Subcutaneous preadipocyte (primary cell): ENCODE data around the genes SLC37A3 and TAS2R4.

DNA sequence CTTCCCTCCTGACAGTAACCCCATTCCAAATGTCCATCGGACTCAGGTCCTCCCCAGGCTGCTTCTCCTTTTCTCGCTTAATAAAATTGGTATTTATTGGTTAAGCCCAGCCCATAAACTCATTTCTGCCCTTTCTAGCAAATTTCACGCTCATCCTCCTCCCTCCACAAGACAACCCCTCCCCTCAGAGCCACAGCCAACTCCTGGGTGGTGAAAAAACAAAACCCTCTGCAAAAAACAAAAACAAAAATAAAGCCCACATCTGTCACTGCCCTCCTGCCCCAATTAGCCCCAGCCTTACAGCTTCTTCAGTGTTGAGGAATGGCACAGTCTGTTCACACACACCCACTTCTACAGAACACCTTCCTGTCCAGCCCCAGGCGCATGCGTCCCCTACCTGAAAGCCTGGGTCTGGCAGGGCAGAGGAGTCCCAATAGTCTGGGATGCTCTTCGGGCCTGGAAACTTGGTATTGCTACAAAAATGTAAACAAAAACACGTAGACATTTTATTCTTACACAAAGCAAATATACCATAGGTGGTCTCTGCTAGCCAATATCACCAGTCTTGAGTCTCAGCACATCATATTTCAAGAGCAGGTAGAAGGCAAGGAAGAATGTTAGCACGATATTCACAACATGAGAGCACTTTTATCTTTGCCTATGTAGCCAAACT lies 34.4 kb downstream of the PARP12 start:
- CAGE, long polyA plus RNA: no peak

DNA sequence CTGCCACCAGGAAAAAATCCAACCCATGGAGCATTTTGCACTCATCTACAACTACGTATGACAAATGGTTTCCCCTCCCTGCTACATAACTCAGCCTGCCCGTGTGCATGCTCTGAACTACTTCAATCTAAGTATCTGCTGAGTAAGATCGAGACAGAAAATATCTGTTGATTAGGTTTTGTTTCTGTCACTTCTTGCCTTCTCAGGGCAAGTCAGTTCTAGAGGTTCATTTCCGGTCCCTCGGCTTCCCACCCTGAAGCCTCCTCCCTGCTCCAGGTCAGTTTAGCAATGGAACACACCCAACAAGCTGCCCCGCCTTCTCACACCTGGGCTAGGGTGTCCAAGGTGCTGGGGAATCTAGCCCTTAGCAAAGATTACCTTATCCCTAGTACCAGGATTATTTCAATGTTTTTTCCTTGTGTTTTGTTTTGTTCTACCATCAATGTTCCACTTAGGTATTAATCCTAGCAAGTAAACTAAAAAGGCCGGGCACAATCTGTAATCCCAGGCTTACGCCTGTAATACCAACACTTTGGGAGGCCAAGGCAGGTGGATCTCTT lies 35.8 kb upstream of the KDM7A start:
- CAGE, long polyA plus RNA: no peak

DNA sequence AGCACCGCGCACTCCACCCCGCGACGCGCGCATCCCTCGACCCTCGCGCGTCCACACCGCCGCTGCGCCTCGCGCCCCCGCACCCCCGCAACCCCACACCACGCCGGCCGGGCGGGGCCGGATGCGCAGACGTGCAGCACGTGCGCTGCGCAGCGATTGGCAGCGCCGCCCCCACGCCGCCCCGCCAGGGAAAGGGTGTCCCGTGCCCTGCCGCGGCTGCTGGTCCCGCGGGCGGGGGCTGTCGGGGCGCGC lies 53.7 kb upstream of the KDM7A start:
- CAGE, long polyA plus RNA: no peak

DNA sequence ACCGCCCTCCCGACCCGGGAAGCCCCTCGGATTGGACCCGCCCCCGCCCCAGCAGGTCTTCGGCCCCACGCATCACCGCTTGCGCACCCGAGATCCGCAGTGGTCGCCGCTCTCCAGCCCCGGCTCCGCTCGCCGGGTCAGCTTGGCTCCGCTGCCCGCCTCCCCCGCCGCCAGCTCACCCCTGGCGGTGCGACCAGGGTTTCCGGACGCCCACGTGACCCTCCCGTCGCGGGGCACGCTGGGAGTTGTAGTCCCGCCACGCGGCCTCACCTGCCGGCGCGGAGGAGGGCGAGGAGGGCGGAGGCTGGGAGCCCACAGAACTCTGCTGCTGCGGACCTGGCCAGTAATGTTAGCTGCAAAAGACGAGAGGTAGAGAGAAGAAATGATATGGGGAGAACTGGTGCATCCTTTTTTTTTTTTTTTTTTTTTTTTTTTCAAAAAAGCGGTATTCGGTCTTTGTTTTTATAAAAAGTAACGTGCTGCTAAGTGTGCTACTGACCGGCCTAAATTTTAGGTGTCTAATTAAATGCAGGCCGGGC lies at the start of gene SLC37A3:
TSS of gene SLC37A3 (minus strand) at position 202 of the 539 bp plus-strand sequence.
- CAGE, long polyA plus RNA: no peak

GRCh38 chr7:140567477-140568068 lies 73.0 kb downstream of the DENND2A start:
- CAGE, long polyA plus RNA: no peak

GRCh38 chr7:140639767-140640690 lies 584 bp downstream of the DENND2A start:
- CAGE, long polyA plus RNA: no peak

- CAGE, long polyA plus RNA: no peak
These were observed 112.6 kb downstream of the BRAF start for GRCh38 chr7:140812005-140812567.

- CAGE, long polyA plus RNA: no peak
These were observed 38.3 kb downstream of the BRAF start for GRCh38 chr7:140886401-140886850.

GRCh38 chr7:140925157-140925227 lies 263 bp upstream of the BRAF start:
- CAGE, long polyA plus RNA: no peak

- CAGE, long polyA plus RNA: no peak
These were observed 686 bp downstream of the MRPS33 start for GRCh38 chr7:141013954-141014578.

- CAGE, long polyA plus RNA: no peak
These were observed 6.0 kb upstream of the TMEM178B start for GRCh38 chr7:141067803-141068332.

- CAGE, long polyA plus RNA: no peak
These were observed 2.0 kb upstream of the TMEM178B start for GRCh38 chr7:141071863-141072307.

GRCh38 chr7:141076349-141076761 lies 2.5 kb downstream of the TMEM178B start:
- CAGE, long polyA plus RNA: no peak

DNA sequence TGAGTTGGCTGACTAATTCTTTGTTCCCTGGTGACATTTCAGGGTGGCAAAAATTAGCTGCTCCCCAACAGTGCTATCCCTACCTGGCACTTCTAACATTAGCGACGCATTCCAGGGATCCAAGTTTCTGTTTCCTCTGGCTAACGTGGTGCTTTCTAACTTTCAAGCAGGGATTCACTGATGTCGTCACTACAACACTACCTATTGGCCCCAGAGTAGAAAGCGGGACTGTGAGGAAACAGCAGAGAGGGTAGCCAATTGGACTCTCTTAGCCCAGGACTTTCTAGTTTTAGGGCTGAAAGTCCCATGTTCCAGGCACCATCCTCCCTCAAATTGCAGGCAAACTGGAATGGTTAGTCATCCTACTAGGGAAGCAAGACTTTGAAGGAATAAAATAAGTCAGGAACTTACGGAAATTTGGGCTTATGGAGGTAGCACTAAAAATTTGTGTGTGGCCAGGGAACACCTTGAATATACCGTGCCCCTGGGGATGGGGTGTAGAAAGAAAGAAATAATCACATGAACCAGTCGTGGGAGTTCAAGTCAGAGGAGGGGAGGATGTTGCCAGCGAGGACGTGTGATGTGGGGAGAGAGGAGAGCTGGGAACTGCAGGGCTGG lies 89.2 kb upstream of the AGK start:
- CAGE, long polyA plus RNA: no peak

DNA sequence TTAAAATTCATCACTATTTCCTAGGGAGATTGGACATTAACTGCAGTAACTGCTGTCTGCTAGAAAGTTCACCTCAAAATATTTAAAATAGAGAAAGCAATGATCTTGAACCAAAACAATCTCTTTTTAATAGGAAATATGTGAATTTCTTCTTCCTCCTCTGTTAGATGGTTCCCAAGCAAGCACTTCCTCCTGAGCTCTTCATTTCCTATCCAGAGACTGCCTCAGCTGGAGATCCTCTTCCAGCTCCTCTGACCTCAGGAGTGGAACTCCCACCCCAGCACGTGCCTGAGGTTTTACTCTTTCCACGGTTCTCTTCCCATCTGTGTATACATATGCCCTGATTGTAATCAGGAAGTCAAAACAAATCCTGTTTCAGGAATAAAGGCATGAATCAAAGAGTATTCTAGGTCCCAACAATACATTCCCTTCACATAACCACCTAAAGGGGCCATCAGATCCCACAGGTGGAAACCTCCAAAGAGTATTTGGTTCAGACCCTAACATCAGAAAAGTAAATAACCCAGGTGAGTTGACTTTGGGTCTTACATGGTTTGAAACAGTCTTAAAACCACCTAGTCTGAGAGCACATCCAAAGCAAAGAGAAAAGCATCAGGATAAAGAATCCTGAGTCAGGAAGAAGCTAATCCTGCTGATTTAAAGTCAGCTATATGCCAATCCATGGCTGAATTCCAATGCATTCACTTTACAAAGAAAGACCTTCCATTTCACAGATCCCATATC lies 5.5 kb downstream of the DENND11 start:
- CAGE, long polyA plus RNA: no peak

DNA sequence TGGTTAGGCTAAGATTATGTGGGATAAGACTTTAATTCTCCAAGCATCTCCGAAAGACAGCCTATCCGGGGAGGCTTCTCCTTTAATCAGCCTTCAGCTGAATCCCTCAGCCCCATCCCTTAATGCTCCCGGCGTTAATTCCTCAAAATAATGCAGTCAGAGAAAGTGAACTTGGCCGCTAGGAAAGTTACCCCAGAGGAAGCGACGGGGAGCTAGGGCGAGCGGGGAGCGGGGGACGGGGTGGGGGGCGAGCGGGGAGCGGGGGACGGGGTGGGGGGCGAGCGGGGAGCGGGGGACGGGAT lies 871 bp downstream of the DENND11 start:
- CAGE, long polyA plus RNA: no peak

DNA sequence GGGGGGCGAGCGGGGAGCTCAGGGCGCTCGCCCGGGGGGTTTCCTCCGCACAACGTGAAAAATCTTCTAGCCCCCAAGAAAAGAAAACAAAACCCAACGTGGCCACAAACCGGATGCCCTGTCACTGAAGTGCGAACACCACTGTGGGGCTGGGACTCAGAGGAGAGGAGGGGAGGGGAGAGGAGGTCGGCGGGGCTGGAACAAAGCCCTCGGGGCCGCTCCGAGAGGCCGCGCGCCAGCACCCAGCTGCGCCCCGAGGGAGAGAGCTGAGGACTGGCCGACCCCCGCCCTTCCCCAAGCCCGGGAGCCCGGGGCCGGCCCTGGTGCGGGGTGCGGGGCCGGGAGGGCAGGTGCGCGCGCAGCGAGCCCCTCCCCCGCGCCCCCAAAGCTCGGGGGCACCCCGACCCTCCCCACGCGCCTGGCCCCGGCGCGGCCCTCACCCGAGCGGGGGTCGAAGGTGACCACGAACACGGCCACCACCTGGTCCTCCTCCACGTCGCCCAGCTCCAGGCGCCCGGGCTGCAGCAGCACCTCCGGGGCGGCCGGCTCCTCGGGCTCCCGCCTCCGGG lies 436 bp downstream of the DENND11 start:
- CAGE, long polyA plus RNA: no peak

DNA sequence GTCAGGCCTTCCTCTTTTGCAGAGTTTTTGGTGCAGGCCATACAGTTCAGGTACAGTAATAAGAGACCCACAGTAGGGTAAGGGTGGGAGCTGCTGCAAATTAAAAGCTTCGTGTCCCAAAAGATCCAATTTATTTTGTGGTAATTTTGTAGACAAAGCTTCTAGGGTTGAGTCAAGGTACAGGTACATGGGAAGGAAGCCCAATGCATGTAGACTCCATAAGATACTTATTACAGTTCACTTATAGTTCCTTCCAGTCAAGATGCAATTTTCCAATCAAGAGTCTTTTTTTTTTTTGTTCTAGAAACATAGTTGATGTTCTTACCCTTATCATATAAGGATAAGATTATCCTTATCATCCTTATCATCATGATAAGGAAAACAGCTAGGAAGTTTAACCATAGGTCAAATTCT lies at the start of gene TAS2R4:
TSS of gene TAS2R4 (plus strand) at position 301 of the 414 bp plus-strand sequence.
- CAGE, long polyA plus RNA: no peak

DNA sequence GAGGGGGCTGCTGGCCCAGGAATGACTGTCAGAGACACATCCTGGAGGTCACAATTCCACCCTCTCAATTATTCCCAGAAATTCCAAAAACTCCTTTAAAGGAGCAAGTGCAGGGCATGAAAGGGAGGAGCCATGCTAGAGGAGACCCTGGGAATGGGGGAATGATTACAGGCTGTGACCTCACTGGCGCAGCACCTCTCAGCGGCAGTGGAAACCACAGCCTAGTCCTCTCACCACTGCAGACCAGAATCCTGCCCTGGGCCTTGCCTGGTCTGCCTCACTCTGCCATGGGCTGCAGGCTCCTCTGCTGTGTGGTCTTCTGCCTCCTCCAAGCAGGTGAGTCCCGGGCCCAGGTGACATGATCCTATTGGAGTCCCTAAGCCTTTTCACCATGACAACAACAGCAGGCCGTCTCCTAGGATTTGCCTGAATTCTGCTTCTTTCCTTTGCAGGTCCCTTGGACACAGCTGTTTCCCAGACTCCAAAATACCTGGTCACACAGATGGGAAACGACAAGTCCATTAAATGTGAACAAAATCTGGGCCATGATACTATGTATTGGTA lies 50.5 kb upstream of the PRSS58 start:
- CAGE, long polyA plus RNA: no peak

DNA sequence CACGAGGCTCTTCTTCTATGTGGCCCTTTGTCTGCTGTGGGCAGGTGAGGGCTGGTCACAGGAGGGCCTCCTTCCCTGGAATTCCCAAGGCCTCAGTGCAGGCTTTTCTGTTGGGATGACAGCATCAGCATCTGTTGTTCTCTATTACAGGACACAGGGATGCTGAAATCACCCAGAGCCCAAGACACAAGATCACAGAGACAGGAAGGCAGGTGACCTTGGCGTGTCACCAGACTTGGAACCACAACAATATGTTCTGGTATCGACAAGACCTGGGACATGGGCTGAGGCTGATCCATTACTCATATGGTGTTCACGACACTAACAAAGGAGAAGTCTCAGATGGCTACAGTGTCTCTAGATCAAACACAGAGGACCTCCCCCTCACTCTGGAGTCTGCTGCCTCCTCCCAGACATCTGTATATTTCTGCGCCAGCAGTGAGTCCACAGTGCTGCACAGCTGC lies 142.1 kb upstream of the PRSS58 start:
- CAGE, long polyA plus RNA: no peak